NCI-H460 (cell line): ENCODE data around the gene LIFR.

DNA sequence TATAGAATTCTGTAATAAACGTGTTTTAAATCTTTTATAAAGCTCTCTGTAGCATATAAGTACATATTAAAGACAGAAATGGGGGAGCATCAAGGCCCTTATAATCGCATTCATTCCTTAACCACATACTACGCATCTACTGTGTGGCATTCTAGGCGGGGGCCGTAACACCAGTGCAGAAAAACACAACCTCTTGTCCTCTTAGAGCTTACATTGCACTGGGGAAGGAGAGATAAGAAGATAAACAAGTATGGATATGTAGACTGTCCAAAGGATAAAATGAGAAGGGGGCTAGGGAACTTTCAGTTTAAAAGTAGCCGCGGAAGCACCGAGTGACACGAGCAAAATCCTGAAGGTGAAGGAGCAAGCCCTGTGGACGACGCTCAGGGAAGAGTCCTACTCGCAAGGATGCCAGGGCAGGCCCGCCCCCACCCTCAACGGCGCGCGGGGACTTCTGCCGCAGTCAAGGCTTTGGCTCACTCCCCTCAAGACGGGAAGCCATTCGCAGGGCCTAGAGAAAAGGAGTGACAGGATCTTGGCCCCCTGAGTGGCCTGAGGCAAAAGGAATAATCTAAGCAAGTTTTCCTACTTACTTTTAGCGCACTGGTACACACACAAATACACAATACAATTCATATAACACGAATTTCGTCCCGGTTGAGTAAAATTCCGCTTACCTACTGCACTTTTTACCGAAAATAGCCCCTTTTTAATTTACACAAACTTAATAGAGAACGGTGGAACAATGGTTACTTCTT lies 1.4 kb upstream of the NIPBL start:
RAMPAGE:
- cytosol, long total RNA = no peak
- long total RNA = no peak
- nucleus, long total RNA = no peak

DNA sequence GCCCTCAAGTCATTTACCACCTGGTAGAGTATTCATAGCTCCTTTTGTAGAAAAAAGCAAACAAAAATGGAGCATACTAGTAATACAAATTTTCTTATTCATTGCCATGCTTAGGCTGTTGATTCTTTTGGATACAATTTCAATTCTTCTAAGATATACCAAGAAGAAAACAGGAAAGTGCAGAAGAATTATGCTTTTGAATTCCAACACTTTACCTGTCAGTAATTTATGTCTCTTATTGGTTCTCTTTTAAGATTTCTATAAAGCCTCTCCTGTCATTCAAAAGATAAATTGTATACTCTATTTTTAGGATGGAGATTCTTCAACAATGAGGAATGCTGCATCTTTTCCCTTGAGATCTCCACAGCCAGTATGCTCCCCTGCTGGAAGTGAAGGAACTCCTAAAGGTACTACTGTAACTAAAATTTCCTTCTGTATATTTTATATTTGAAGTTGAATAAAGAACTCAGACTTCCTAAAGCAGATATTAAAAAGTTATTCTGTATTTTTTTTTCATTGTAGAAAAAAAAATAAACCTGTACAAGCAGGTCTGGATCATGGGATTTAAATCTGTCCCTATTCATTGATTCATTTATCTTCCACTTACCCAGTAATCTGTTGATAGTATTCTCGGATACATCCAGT lies 95.2 kb downstream of the NIPBL start:
RAMPAGE:
- cytosol, long total RNA = no peak
- long total RNA = no peak
- nucleus, long total RNA = no peak

GRCh38 chr5:37671973-37672646 lies 167.7 kb downstream of the GDNF start:
RAMPAGE:
- cytosol, long total RNA = no peak
- long total RNA = no peak
- nucleus, long total RNA = no peak

DNA sequence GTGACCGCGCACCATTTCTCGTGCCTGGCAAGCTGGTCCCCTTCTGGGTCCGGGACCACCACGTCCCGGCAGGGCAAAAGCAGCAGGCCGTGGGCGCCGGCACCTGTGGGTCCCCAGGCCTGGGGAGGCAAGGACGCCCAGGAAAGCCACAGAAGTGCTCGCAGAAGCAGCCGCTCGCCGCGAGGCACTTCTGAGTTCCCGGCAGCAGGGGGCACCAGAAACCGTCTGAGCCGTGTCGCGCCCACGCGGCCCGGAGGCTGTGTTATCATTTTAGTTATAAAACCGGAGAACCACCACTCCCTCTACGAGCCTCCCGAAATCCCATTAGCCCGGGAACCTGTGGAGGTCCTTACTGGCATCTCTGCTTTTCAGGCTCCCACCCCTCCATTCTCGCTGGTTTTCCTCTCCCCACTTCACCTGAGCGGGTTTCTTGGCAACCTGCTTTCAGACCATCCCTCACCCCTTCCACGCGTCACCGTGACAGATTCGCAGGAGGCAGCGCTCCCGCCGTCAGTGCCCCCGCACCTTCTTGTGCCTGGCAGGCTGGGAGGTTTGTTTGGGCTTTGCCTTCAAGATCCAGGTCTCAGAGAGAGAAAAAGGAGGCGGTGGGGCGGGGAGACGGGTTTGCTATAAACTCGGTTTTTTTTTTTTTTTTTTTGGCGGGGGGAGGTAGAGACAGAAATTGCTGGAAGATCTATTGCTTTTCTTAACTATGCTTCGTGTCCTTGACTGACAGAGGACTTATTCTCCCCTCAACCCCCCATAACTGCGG lies 2.3 kb downstream of the GDNF start:
RAMPAGE:
- cytosol, long total RNA = no peak
- long total RNA = no peak
- nucleus, long total RNA = no peak

RAMPAGE:
- cytosol, long total RNA = no peak
- long total RNA = no peak
- nucleus, long total RNA = no peak
Measured at GRCh38 chr5:38468763-38469891, 87.3 kb downstream of the LIFR start.

RAMPAGE:
- cytosol, long total RNA = no peak
- long total RNA = no peak
- nucleus, long total RNA = no peak
Measured at GRCh38 chr5:38548329-38548861, 8.1 kb downstream of the LIFR start.

DNA sequence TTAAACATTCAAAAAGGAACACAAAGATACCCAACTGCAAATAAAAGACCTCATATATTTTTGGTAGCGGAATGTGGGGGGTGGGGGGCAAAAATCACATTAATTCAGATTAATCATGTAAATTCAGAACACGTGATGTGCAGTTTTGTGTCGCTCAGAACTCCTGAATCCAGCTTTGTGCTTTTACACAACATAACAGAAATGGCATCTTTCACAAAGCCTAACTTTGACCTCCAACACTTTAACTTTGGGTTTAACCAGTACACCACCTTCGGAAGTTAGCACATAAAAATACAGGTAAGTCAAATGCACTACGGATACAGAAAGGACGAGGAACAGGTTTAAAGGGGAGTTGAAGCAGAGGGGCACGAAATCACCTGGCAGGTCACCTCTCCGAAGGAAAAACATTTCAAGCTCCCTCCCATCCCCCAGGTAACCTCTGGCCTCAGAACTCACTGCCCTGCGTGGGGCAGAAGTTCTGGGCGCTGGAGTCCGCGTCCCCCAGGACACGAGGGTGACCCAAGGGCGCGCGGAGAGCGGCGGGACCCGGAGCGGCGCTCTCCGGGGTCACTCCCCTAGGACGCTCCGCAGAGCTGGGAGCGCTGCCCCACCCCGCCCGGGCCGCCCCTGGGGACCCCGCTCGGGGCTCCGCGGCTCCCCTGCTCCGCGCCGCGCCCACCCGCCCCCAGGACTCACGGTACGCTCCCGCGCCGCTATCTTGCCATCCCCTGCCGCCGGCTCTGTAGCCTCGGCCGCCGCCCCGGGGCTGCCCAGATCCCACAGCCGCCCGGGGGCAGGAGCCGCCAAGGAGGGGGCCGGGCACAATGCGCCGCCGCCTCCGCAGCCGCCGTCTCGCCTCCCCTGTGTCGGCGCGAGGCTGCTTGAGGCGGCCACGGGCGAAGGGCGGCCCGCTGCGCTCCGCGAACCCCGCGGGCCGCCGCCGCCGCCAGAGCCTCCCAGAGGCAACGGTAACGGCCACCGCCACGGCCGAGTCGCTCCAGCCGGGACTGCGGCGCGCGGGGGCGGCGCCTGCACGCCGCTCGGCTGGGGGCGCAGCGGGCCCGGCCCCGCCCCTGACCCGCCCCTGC lies at the start of gene LIFR:
LIFR (minus strand) TSS at position 1,009 of the 1,088 bp plus-strand sequence.
RAMPAGE:
- cytosol, long total RNA = no peak
- long total RNA = no peak
- nucleus, long total RNA = no peak

DNA sequence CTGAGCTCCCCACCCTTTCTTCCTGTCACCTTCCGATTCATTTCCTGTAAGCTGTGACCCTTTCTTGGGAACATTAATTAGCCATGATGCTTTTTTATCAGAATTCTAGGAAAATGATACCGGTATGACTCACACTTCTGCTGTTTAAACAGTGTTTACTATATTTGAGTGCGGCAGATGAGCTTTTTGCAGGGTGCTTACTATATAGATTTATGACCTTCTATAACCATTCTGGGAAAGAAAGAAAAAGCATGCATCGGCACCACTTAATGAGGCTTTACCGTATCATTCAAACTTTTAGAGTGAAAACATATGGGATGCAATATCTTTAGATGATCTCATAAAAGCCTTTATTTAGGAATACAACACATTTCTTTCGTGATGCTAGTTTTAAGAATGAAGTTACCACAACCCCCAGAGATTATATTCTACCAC lies 38.1 kb upstream of the OSMR start:
RAMPAGE:
- cytosol, long total RNA = no peak
- long total RNA = no peak
- nucleus, long total RNA = no peak

DNA sequence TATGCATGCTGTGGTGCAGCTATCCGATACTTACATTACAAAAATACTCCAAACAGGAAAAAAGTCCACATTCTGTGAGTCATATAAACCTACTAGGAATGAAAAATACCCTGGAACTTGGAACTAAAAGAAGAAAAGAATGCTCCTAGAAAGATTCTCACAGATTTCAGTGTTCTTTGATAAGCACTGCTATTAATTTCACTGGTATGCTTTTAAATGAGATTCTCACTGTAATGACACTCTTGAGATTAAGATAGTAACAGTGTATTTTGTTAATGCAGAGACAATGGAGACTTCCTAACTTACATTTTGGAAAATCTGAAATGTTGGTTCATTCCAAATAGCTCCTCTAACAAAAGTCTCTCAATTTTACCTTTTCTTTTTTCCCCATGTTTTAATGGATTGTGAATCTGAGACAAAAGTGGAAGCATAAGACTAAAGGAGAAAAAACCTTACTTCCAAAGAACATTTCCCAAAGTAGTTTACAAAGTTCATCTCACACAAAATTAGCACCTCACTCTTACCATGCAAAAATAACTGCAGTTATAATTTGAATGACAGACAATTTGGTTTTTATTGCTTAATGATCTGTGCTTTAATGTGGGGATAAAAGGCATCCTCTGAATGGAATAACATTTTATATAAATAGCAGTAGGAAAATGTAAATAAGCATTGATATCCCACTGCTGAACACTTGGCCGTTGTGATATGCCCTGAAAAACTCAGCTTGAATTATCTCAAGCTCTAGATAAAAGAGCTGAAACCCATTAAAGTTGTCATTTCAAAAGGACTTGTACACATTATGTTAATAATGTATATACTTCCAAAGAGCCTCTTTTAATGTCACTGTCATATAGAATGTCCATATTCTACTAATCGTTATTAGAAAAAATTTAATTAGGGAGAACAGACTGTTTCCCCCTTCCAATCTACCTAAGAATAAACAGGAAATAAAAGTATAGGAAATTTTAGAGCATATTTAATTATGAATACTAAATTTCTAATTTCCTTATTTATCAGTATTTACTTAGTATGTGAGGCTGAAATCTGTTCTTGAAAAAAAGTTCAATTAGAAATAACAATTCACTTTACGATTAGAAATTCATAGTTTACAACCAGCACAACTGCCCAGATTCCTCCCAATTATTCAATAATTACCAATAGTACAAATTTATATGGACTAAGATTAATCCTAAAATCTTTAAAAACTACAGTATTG lies 93.1 kb downstream of the OSMR start:
RAMPAGE:
- cytosol, long total RNA = no peak
- long total RNA = no peak
- nucleus, long total RNA = no peak

DNA sequence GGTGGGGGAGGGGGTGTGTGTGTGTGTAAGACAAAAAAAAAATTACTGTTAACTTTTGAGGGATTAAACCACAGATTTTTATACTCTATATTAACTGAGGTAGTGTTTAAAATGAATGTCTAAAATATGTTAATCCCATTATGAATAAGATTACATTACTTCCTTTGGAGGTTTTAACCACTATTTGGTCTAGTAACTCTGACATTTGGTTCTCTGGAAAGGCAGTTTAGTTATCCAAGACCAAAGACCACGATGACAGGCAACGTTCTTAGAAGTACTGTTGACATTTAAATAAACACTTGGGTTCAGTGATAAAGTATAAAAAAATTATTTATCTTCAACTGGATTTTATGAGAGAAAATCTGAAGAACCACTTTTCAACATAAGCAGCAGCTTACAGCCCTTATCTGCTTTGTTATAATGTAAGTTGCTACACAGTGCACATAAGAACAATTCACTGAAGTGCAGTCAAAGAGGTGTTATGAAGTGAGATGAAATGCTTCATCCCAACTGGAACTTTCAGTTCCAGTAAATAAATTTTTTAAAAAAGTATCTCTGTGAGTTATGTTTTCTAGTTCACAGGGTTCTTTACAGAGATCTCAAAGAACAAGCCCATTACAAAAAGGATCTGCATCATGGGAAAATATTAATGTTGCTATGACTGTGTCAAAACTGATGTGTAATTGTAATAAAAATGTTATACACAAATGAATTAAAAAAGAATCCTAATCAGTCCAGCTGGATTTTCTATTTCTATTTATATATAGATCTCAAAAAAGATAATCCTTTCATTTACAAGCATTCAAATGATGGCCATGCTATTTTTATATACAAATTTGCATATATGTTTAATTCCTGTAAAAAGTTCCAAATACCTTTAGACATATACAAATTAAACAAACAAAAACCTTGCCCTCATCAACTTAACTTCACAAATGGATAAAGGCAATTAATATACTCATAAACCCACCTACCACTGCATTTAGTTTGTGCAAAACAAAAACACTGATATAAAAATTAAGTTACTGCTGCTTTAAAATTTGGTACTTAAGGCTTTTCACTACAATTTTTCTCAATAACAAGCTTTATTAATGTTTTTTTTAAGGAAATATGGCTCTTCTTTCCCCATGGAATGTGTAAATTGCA lies 94.8 kb downstream of the OSMR start:
RAMPAGE:
- cytosol, long total RNA = no peak
- long total RNA = no peak
- nucleus, long total RNA = no peak

DNA sequence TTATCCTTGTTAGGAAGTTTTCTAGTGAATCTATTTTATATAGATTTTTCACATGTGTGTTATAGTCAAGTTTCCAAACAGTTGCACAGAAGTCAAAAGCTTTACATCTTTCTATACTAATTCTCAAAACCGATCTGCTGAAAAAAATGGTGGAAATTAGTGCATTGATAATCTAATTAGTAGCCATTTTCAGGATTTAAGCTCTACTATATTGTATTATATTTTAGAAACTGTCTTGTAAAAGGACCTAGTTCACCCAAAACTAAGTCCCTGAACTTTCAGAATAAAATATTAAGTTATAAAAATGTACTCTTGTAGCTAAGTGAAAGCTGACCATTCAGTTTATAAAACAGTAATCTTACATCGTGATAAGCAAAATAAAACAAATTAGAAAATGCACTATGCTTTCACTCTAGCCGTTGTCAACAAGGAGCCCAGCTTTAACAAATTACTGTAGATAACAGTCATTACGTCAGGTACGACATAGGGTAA lies 1.5 kb downstream of the RICTOR start:
RAMPAGE:
- cytosol, long total RNA = no peak
- long total RNA = no peak
- nucleus, long total RNA = no peak

GRCh38 chr5:39194330-39195236 lies 24.8 kb downstream of the FYB1 start:
RAMPAGE:
- cytosol, long total RNA = no peak
- long total RNA = no peak
- nucleus, long total RNA = no peak

RAMPAGE:
- cytosol, long total RNA = no peak
- long total RNA = no peak
- nucleus, long total RNA = no peak
Measured at GRCh38 chr5:39215153-39215761, 4.1 kb downstream of the FYB1 start.

RAMPAGE:
- cytosol, long total RNA = no peak
- long total RNA = no peak
- nucleus, long total RNA = no peak
Measured at GRCh38 chr5:39437434-39438095, 12.8 kb upstream of the DAB2 start.

DNA sequence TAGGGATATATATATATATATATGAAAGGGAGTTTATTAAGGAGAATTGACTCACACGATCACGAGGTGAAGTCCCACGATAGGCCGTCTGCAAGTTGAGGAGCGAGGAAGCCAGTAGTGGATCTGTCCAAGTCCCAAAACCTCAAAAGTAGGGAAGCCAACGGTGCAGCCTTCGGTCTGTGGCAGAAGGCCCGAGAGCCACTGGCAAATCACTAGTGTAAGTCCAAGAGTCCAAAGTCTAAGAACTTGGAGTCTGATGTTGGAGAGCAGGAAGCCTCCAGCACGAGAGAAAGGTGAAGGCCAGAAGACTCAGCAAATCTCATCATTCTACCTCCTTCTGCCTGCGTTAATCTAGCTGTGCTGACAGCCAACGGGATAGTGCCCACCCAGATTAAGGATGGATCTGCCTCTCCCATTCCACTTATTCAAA lies 23.8 kb upstream of the DAB2 start:
RAMPAGE:
- cytosol, long total RNA = no peak
- long total RNA = no peak
- nucleus, long total RNA = no peak

RAMPAGE:
- cytosol, long total RNA = no peak
- long total RNA = no peak
- nucleus, long total RNA = no peak
Measured at GRCh38 chr5:40405881-40406404, 273.8 kb upstream of the PTGER4 start.

DNA sequence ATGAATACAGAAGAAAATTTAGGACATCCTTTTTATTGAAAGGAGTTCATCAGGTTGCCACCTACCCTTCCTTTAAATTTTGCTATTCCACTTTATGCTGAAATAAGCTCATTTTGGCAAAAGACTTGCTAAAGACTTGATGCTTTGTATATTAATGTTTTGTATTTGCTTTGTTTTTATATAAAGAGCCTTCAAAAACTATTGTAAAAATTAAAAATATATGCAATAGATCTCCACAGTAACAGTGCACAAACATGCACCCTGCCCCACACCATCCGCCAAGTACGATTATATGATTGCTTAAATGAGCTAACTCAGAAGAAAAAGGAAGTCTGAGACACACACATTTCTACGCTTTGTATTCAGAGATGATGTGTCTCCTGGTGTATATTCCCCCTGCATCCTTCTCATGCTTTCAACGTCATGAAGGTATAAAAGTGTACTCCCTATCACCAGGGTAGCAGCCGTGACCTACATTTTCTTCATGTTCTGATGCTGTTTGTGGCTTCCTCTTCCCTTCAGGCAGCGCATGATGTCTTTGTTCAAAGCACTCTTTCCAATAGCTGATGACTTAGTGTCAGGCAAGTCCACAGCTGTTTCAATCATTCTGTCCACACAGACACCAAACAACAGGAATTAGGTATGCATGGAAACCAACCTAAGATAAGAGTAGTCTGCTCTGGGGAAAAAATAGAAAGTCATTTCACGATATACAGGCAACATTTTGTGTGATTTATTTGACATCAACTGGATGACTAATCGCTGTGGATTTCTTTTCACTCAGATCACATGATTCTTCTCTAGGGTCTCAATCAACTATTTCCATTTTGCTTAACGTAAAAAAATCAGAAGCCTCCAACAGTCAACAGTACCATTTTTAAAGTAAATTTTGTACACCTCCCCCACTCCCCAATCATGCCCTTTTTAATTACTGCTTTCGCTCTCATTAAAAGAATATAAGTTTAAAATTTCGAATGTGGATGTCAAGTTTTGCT lies 269.4 kb upstream of the PTGER4 start:
RAMPAGE:
- cytosol, long total RNA = no peak
- long total RNA = no peak
- nucleus, long total RNA = no peak

DNA sequence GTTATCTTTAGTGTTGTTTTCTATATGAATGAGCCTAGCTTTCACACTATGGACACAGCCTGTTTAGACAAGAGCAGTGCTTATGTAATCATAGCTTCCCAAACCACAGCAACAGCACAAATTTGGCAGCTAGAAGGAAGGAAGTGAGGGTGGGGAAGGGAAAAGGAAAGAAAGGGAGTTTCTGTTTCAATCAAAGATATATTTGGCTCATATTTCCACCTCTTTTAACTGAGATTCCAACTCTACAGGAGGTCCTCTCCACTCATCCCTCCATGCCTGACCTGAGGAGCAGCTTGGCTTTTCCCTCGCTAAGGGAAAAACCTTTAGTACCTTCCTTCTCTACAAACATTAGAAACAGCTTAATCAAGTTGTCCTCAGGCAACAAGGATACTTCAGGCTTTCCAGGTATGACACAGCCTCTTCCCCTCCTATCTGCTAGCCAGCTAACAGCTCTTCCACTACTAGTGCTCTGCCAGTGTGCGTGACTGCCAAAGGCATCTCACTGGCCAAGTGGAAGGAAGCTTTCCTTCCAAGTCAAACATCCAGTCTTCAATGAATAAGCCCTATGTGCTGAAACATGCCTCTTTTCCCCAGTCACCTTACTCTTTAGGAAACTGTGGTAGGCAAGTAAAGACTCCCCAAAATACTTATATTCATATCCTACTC lies 268.6 kb upstream of the PTGER4 start:
RAMPAGE:
- cytosol, long total RNA = no peak
- long total RNA = no peak
- nucleus, long total RNA = no peak

DNA sequence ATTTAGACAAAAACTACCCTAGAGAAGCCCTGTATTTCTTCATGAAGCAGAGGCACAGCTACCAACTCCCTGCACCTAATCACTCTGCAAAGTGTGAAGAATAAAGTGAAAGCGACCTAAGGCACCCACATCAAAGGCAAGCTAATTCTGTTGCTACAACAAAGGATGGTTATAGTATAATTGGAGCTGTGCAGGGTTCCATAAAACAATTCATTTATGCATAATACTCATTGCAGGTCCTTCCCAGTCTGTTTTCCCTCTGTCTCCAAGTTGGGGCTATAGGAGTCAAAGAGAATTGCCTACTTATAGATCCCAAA lies 56.2 kb upstream of the PTGER4 start:
RAMPAGE:
- cytosol, long total RNA = no peak
- long total RNA = no peak
- nucleus, long total RNA = no peak

DNA sequence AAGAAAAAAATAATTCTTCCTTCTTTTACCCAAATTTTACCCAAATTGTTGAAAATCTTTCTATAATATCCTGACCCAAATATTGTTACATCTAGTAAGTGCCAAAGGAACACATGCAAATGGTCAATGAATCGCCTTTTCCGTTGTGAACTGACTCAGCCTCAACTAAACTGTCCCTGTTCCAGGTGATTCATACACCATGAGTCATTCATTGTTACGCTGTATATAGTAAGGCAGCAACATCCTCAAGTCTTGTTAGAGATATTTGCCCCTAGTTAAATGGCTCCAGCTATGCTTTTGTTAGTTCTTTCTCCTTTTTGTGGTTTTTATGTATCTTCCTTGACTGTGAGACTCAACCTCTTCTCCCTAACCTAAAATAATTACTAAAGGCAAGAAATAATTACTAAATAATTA lies 9.8 kb downstream of the PTGER4 start:
RAMPAGE:
- cytosol, long total RNA = no peak
- long total RNA = no peak
- nucleus, long total RNA = no peak